Measurements from ENCODE around the genes RNF186, PLA2G2D and KIF17.

DNA sequence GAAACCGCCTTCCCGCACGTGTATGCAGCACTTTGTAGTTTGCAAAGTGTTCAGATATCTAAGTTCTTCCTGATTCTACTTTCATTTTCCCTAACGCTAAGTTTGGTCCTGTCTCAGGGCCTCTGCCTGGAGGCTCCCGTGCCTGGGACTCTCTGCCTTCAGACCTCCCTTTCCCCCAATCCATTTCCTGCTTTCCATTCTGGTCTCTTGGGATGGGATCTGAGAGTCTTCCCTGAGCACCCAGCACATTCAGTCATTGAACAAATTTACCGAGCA, 587 bp upstream of the TMCO4 start:
- PRO-cap, 2 experiments = no peak in any of the 2 experiments
- RAMPAGE, long total RNA, 4 experiments = no peak in any of the 4 experiments

DNA sequence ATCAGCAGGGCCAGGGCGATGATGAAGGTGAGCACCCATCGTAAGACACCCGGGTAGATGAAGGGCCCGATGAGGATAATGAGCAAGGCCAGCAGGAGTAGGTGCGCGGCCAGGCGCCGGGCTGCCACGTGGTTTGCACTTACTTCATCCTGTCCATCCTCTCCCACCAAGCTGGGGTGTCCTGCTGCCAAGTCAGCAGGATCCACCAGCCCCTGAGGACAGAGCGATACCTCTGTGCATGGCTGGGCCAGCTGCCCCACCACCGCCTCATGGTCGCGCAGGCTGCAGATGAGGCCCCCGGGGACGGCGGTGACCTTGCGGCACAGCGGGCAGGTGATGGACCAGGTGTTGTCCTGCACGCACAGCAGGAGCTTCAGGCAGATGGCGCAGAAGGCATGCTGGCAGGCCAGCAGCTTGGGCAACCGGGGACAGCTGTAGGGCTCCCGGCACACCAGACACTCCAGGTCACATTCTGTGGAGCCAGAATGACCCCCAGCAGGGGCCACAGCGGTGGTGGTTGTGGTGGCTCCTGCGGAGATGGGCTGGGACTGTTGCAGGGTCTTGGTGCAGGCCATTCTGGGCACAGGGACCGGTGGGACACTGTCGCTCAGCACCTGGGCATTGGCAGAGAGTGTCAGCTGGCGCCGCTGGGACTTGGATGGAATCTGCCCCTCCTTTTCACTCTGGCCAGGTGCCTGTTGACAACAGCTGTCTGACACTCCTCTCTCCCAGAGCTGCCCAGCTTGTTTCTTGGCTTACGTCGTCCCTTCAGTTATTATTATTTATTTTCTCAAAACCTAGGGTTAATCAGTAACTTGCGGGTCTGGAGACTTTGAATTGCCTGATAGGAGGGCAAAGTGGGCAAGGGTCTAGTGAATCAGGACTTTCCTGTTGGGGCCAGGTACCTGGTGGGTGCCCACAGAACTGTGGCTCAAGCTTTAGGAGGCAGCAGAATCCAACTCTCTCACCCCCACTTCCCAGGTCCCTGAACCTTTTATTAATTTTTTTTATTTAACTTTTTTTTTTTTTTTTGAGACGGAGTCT, at the start of gene RNF186:
Gene RNF186, minus strand, starts transcription at position 757 of the 1,044 bp plus-strand sequence.
- PRO-cap, 2 experiments = no peak in any of the 2 experiments
- RAMPAGE, long total RNA, 4 experiments = no peak in any of the 4 experiments

DNA sequence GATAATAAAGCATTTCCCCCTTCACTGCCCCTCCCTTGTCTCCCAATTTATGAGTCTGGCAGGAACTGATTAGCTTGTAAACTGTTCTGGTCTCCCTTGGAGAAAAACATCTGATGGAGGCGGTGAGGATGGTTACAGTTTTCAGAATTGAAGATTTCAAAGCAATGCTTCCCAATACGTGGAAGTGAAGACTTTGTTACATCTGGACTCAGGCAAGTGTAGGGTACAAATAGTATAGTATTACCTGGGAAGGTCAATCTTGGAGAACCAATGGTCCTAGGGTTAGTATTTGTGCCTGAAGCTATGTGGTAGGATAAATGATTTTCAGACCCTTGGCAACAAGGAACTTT, 20.9 kb upstream of the OTUD3 start:
- PRO-cap, 2 experiments = no peak in any of the 2 experiments
- RAMPAGE, long total RNA, 4 experiments = no peak in any of the 4 experiments

- PRO-cap, 2 experiments = no peak in any of the 2 experiments
- RAMPAGE, long total RNA, 4 experiments = no peak in any of the 4 experiments
Measured at GRCh38 chr1:20119349-20119615, at the start of gene PLA2G2D. PLA2G2D (minus strand) TSS chr1:20119536.

DNA sequence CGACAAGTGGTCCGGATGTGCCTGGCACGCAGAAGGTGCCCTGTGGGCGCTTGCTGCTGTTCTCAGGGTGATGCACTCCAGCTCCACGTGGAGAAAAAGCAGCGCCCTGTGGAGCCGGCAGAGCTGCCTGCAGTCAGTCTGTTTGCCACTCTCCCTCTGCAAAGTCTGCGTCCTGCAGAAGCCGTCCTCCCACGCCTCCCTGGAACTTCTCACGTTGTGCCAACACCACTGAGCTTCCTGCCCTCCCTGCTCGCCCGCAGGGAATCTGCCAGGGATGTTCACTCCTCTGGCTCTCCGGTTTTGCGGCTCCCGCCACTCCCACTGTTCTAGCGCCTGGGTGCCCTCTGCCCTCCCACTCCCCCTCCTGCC, 19.8 kb upstream of the UBXN10 start:
- PRO-cap, 2 experiments = no peak in any of the 2 experiments
- RAMPAGE, long total RNA, 4 experiments = no peak in any of the 4 experiments

DNA sequence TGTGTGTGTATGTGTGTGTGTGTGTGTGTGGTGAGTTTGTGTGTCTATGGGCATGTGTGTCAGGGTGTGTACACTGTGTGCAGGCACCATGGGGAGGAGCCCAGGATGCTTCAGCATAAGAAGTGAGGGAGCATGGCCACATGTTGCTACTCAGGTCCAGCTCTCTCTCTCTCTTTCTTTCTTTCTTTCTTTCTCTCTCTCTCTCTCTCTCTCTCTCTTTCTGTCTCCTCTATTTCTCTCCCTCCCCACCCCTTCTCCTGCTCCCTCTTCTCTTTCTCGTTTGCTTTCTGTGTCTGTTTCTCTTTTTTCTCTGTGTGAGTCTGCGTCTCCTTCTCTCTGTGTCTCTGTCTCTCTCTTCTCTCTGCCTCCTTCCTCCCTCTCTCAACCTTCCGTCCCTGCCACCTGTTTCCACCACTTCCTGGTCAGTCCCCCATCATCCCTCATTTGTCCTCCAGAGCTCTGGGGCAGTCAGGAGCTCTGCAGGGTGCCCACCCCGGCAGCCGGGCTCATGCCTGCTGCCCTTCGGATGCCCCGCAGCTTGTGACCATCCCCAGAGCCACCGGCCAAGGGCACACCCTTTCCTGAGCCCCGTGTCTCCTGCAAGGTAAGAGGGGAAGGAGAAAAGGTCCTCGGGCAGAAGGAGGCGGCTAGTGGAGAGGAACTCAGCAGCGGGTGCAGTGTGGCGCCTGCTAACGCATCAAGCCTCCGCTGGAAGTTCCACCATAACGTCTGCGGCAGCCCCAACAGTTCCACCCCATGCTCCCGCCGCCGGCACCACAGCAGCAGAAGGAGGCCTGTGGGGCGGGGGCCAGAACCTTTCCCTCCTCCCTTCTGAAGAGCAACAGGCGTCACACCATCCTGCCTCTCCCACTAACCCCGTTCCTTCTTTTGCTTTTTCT, 743 bp downstream of the VWA5B1 start:
- PRO-cap, 2 experiments = no peak in any of the 2 experiments
- RAMPAGE, long total RNA, 4 experiments = no peak in any of the 4 experiments

DNA sequence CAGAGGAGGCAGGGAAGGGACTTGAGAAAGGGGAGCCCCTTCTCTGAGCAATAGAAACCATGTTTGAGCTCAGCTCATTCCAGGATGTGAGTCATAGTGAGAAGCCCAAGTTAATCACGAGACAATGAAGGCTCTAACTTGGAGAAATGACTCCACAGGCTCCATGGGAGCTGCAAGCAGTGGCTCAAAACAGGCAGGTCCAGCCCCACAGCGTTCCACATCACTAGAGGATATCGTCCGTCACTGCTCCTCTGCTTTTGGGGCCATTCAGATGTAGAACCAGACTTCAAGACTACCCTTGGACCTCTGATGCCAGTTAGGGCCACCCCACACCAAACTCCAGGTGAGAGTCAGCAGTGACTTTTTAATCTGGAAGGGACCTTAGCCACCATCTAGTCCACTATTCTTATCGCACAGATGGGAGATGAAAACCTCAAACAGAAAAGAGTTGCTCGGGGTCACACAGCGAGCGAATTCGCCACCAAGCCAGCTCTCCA, 59.0 kb downstream of the CAMK2N1 start:
- PRO-cap, 2 experiments = no peak in any of the 2 experiments
- RAMPAGE, long total RNA, 4 experiments = no peak in any of the 4 experiments

DNA sequence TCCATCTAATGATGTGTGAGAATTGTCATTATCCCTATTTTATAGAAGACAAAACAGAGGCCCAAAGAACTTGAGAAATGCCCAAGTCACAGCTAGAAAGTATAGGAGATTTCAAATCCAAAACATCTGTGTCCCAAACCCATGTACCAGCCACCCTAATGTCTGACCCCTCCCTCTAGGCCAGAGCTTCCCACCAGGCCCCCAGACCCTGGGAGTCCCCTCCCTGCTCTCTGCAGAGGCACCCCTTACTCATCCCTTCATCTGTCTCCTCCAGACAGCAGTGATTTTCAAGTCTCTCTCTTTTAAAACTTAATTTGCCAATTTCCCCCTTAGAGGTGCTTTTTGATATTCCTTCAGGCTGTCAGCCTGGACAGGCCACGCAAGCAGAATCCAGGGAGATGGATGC, 6.3 kb downstream of the CAMK2N1 start:
- PRO-cap, 2 experiments = no peak in any of the 2 experiments
- RAMPAGE, long total RNA, 4 experiments = no peak in any of the 4 experiments

DNA sequence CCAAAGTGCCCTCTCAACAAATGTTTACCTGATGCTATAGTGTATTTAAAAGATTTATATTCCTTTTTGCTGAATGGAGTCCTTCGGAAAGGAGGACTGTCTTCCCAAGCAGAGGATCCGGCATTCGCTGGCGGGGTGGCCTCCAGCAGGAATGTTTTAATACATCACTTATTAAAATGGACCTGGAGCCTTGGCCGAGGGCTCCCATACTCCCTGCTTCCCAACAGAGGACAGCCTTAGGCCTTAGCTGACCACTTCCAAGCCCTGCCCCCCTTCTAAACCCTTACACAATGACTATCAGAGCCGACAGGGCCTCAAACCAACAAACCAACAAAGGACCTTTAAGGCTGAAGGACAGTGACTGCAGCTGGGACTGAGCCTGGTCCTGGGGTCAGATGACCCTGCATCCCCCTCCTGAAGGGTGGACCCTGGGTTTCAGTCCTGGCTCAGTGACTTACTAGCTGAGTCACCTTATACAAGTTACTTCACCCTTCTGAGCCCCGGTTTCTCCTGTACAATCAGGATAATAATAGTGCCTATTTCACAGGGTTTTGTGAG, 5.7 kb downstream of the CAMK2N1 start:
- PRO-cap, 2 experiments = no peak in any of the 2 experiments
- RAMPAGE, long total RNA, 4 experiments = no peak in any of the 4 experiments

GRCh38 chr1:20484963-20485149, 1.2 kb downstream of the CAMK2N1 start:
- PRO-cap, 2 experiments = no peak in any of the 2 experiments
- RAMPAGE, long total RNA, 4 experiments = no peak in any of the 4 experiments

- PRO-cap, 2 experiments = peak in 1 of 2 experiments; most common plus-strand start chr1:20494078 (in 1)
- RAMPAGE, long total RNA, 4 experiments = no peak in any of the 4 experiments
Measured at GRCh38 chr1:20493810-20494932, 8.2 kb upstream of the CAMK2N1 start.

GRCh38 chr1:20587464-20588195, 1.3 kb upstream of the CDA start:
- PRO-cap, 2 experiments = no peak in any of the 2 experiments
- RAMPAGE, long total RNA, 4 experiments = no peak in any of the 4 experiments

DNA sequence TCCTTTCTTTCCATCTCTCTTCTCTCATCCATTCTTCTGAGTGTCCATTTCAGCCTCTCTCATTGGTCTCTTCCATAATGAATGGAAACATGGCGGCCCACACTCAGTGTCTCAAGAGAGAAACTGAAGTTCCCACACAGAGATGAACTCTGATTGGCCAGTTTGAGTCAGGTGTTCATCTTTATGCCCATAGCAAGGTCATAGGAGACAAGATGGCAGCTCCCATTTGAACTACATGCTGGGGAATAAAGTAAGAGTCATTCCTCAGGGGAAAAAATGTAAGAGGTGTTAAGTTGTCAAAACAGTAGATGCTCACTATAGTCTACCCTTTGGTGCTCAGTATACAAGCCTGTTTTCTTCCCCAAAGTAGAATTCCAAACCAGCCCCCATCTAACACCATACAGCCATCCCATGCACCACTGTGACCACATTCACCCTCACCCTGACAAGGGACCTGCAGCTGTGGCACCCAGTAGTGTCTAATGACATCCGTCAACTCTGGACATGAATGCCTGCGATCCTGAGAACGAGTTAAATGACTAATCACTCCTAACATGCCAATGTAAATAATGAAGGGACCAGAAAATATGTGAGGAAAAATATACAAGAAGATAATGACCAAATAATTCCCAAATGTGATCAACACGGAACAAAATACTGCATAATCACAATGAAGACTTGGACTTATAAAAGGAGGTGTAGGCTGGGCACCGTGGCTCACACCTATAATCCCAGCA, 12.4 kb downstream of the CDA start:
- PRO-cap, 2 experiments = no peak in any of the 2 experiments
- RAMPAGE, long total RNA, 4 experiments = no peak in any of the 4 experiments

- PRO-cap, 2 experiments = peak in 2 of 2 experiments; most common minus-strand start chr1:20633924 (in 1)
- RAMPAGE, long total RNA, 4 experiments = no peak in any of the 4 experiments
Measured at GRCh38 chr1:20633668-20634223, 488 bp downstream of the PINK1 start.

DNA sequence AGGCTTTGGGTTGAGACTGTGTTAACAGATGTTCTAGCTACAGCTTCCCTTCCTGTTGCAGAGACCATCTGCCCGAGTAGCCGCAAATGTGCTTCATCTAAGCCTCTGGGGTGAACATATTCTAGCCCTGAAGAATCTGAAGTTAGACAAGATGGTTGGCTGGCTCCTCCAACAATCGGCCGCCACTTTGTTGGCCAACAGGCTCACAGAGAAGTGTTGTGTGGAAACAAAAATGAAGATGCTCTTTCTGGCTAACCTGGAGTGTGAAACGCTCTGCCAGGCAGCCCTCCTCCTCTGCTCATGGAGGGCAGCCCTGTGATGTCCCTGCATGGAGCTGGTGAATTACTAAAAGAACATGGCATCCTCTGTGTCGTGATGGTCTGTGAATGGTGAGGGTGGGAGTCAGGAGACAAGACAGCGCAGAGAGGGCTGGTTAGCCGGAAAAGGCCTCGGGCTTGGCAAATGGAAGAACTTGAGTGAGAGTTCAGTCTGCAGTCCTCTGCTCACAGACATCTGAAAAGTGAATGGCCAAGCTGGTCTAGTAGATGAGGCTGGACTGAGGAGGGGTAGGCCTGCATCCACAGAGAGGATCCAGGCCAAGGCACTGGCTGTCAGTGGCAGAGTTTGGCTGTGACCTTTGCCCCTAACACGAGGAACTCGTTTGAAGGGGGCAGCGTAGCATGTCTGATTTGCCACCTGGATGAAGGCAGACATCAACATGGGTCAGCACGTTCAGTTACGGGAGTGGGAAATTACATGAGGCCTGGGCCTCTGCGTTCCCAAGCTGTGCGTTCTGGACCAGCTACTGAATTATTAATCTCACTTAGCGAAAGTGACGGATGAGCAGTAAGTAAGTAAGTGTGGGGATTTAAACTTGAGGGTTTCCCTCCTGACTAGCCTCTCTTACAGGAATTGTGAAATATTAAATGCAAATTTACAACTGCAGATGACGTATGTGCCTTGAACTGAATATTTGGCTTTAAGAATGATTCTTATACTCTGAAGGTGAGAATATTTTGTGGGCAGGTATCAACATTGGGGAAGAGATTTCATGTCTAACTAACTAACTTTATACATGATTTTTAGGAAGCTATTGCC, 10.4 kb downstream of the DDOST start:
- PRO-cap, 2 experiments = no peak in any of the 2 experiments
- RAMPAGE, long total RNA, 4 experiments = start-site peak on the plus strand in 3 of 4 experiments, centred at positions 107 to 601 of the sequence, 15 to 118 reads per replicate

DNA sequence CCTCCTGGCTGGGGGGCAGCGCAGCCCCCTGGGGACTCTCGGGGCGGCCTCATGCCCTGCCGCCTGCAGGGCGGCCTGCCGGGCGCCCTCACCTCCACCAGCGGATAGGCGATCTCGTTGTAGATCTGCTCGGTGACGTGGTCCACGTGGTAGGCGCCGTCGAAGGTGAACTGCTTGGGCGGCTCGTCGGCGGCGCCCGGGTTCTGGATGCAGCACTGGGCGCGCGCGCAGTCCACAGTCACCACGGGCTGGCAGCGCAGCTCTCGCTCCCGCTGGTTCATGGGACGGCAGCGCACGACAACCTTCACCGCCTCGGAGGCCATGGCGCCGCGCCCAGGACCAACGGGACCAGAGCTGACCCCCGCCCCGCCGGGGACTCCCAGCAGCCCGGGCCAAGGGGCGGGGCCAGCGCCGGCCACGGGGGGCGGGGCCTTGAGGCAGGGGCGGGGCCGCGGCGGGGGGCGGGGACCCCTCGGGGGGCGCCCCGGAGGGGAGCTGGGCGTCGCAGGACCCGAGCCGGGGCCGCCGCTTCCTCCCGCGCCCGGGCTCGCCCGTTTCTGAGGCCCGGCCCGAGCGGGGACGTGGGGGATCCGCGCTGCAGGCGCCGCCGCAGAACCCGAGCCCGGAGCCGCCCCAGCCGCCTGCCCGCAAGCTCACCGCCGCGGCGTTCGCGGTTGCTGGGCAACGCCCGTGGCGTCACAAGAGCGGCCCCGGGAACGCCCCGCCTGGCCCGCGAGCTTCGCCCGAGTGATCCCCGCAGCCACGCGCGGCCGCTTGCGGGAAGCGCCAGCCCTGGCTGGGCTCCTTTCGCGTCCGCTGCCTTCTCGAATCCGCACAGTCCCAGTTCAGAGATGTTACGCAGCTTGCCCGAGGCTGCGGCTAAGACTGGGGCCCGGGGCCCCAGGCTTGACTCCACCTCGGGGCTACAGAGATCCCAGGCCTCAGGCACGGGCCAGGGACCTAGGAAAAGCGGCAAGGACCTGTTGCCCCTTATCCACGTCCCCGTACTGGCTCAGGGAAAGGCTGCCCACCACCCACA, at the start of gene KIF17:
Gene KIF17, minus strand, starts transcription at position 624 of the 1,039 bp plus-strand sequence.
- PRO-cap, 2 experiments = no peak in any of the 2 experiments
- RAMPAGE, long total RNA, 4 experiments = no peak in any of the 4 experiments

GRCh38 chr1:21176468-21176762, 282 bp downstream of the EIF4G3 start:
- PRO-cap, 2 experiments = peak in 1 of 2 experiments; most common minus-strand start chr1:21176648 (in 1)
- RAMPAGE, long total RNA, 4 experiments = no peak in any of the 4 experiments

- PRO-cap, 2 experiments = no peak in any of the 2 experiments
- RAMPAGE, long total RNA, 4 experiments = no peak in any of the 4 experiments
Measured at GRCh38 chr1:21274907-21275249, 15.4 kb downstream of the ECE1 start.

- PRO-cap, 2 experiments = no peak in any of the 2 experiments
- RAMPAGE, long total RNA, 4 experiments = no peak in any of the 4 experiments
Measured at GRCh38 chr1:21277005-21277809, 13.1 kb downstream of the ECE1 start.

- PRO-cap, 2 experiments = peak in 1 of 2 experiments; most common plus-strand start chr1:21278646 (in 1); most common minus-strand start chr1:21278461 (in 1)
- RAMPAGE, long total RNA, 4 experiments = no peak in any of the 4 experiments
Measured at GRCh38 chr1:21278227-21278824, 11.9 kb downstream of the ECE1 start.